SK-N-MC (cell line): Measurements from ENCODE around the genes PTRH2 and RNFT1.

GRCh38 chr17:59668550-59669254 is 38.5 kb downstream of the PTRH2 start:
- RRBS = no CpG with 5 or more reads among the region's 5 CpGs

- RRBS = 1% methylated on average over 8 of the region's 50 CpGs
These were observed at the start of gene PTRH2 for GRCh38 chr17:59706936-59707788. TSS of gene PTRH2 (minus strand) at chr17:59707430.

GRCh38 chr17:59838460-59839015 is 54.2 kb downstream of the TUBD1 start:
- RRBS = no CpG with 5 or more reads among the region's 4 CpGs

- RRBS = no CpG with 5 or more reads among the region's 21 CpGs
These were observed 721 bp downstream of the RNFT1 start for GRCh38 chr17:59963640-59964397.

GRCh38 chr17:59964398-59965420 is at the start of gene RNFT1:
TSS of gene RNFT1 (minus strand) at chr17:59964740.
- RRBS = under 1% methylated on average over 8 of the region's 73 CpGs

- RRBS = 66% methylated on average over 2 of the region's 8 CpGs
These were observed 2.3 kb upstream of the CA4 start for GRCh38 chr17:60147388-60147985.

- RRBS = no CpG with 5 or more reads among the region's 1 CpG
These were observed 1.9 kb upstream of the CA4 start for GRCh38 chr17:60147986-60148234.

- RRBS = no CpG with 5 or more reads among the region's 3 CpGs
These were observed 31.7 kb downstream of the APPBP2 start for GRCh38 chr17:60494323-60494824.

DNA sequence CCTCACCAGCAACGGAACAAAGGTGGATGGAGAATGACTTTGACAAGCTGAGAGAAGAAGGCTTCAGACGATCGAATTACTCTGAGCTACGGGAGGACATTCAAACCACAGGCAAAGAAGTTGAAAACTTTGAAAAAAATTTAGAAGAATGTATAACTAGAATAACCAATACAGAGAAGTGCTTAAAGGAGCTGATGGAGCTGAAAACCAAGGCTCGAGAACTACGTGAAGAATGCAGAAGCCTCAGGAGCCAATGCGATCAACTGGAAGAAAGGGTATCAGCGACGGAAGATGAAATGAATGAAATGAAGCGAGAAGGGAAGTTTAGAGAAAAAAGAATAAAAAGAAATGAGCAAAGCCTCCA is 288.5 kb upstream of the TBX2 start:
- RRBS = no CpG with 5 or more reads among the region's 10 CpGs

DNA sequence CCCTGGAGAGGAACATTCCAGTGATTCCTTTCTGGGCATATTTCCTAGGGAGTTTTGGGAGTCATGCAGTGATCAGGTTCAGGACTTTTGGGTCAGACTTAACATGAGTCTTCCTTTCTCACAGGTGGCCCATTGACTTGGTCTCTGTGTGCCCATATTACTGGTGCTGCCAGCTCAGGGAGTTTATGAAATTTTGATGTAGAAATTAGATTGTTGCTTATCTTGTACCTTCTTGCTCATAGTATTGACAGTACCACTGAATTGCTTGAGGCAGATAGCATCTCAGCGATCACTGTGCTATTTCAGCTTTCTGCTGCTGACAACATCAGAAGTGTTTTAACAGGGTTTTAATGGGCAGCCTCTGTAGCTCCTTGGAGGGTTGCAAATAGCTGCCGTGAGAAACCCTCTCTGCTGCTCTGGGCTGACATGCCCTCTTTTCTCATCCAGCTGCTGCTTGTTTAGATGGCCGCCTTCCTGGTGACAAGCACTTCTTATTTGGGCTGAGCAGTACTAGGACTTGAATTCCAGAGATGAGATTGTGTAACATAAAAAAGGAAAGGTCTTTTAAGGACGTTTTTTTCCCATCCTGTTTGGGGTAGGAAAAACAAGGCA is 180.2 kb upstream of the TBX2 start:
- RRBS = no CpG with 5 or more reads among the region's 4 CpGs

GRCh38 chr17:61239285-61239771 is 160.3 kb upstream of the TBX2 start:
- RRBS = no CpG with 5 or more reads among the region's 2 CpGs

- RRBS = 17% methylated on average over 32 of the region's 86 CpGs
These were observed 11.4 kb downstream of the TBX2 start for GRCh38 chr17:61410863-61411711.

- RRBS = 6% methylated on average over 2 of the region's 48 CpGs
These were observed 13.4 kb downstream of the TBX2 start for GRCh38 chr17:61412764-61413771.

DNA sequence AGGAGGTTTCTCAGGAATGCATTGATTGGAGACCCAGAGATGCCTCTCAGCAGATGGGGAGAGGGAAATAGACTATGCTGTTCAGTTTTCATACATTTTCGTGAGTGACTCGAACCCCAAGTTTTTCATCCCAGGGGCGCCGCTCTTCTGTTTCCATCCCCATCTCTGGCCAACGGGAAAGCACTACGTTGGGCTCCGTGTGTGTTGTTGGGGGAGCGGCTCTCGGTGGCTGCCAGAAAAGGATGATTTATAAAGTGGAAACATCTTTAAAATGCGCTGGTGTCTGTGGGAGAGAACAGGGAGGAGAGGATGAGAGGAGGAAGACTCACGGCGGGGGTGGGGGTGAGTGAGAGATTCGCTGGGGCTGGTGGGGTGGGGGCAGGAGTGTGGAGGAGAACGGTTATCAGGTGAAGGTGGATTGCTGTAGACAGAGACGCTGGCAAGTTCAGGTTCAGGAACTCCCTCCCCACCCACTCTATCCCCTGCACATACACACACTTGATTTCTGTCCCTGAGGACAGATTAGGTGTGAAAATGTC is 5.8 kb downstream of the TBX4 start:
- RRBS = no CpG with 5 or more reads among the region's 15 CpGs

GRCh38 chr17:61492784-61493456 is 40.7 kb downstream of the TBX4 start:
- RRBS = no CpG with 5 or more reads among the region's 7 CpGs

DNA sequence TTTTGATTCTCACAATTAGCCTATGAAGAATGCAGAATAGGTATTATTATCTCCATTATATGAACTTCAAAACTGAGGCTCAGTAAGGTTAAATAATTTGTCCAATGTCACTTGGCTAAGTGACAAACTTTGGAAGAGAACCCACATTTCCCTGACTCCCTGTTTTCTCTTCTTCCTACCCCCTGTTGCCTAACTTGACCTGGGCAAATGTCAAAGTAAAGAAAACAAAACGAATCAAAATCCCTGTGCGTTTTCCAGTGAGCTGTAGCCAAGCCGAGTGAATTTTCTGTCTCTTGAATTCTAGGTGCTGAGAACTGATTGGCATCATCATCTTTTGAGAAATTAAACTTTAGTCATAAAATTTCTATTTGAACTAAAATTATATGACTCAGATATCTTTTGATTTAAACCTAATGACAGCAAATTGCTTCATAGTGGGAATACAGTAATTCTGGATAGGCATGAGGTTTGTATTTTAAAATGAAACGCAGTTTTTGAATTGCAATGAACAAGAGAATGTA is 4.5 kb upstream of the NACA2 start:
- RRBS = no CpG with 5 or more reads among the region's 4 CpGs

- RRBS = no CpG with 5 or more reads among the region's 6 CpGs
These were observed 52.8 kb upstream of the INTS2 start for GRCh38 chr17:61980518-61981008.

DNA sequence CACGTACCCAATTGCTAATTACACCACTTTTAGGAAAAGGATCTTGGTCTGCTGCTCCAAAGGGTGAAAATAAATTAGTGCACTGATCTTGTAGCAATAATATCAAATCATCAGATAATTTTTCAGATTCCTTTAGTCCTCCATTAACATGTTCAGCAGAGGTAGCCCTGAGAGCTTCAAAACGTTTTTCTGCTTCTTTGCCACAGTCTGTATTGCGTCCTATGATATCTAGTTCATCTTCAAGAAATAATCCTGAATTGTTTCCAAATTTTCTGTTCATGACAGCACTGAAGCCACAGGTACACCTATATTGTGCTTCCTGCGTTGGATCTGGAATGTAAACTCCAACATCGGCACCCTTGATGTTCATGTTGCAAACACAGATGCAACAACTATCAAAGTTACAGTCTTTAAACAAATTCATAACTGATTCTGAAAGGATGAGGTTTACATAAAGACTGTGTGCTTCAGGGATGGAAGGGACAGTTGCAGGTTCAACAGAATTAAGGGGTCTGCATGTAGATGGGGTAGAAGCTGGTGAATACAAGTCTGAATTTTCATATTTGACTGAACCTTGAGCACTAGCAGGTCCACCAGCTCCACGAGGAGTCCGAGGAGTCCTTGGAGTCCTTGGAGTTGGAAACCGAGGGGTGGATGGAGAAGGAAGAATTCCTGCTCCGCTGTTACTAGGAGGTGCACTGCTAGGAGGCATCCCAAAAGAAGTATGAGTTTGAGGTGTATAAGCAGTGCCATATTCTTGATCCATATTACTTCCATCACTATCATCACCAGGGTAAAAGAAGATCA is 54.8 kb upstream of the INTS2 start:
- RRBS = no CpG with 5 or more reads among the region's 9 CpGs

GRCh38 chr17:62066134-62066428 is 1.0 kb upstream of the MED13 start:
- RRBS = 5% methylated on average over 1 of the region's 8 CpGs

GRCh38 chr17:62559837-62560234 is 67.6 kb upstream of the MRC2 start:
- RRBS = no CpG with 5 or more reads among the region's 2 CpGs